ENCODE data around the gene CCDC112.

DNA sequence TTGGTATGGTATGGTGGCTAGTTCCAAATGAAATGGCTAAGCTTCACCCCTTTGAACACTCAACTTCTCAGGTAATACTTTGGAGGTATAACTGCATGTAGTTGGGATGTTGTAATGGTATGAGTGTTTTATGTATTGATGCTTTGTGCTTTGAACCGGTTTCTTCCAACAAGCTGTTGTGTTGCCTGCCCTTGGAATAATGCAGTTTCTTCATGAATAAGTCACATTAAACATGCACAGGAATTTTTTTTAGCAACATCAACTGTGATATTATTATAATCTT, 177.5 kb downstream of the YTHDC2 start:
- PRO-cap, 2 experiments, result peak in 2 of 2 experiments; most common plus-strand start position 108 of the sequence (in 2)

GRCh38 chr5:114135357-114135556, 226.6 kb upstream of the KCNN2 start:
- PRO-cap, 2 experiments, result no peak in any of the 2 experiments

GRCh38 chr5:114185257-114185680, 176.6 kb upstream of the KCNN2 start:
- PRO-cap, 2 experiments, result no peak in any of the 2 experiments

DNA sequence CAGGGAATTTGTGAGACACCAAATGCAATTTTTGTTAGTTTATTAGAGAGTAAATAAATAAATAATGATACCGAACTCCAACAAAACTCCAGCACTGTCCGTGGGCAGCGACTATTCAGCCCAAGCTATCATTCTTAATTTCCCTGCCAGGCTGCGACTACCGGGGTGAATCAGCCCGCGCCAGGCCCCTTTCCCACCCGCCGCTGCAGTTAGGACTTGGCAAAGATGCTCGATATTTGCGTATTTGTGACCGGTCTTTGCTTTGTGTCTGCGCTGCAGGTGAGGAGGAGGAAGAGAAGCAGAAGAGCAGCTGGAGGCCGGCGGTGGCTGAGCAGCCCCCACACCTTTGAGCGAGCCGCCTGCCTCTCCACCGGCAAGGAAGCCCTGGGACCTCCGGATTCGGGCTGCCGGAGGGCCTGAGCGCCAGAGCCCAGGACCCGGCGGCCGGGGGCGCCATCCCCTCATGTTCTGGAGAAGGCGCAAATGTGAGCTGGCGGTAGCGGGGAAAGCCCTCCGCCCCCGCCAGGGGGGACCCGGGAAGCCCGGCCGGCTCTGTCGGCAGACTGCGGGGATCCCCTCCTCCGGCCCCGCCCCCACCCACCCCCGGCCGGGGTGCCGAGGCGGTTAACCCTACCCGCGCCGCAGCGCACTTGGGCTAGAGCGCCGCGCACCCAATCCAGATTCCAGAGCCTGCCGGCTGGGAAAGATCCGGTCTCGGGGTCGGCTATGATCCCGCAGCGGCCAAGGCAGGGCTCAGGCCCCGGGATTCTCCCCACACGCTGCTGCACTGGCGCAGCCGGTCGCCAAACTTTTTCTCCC, 995 bp upstream of the KCNN2 start:
- PRO-cap, 2 experiments, result no peak in any of the 2 experiments

- PRO-cap, 2 experiments, result no peak in any of the 2 experiments
Observed at GRCh38 chr5:114411557-114412008, 49.7 kb downstream of the KCNN2 start.

DNA sequence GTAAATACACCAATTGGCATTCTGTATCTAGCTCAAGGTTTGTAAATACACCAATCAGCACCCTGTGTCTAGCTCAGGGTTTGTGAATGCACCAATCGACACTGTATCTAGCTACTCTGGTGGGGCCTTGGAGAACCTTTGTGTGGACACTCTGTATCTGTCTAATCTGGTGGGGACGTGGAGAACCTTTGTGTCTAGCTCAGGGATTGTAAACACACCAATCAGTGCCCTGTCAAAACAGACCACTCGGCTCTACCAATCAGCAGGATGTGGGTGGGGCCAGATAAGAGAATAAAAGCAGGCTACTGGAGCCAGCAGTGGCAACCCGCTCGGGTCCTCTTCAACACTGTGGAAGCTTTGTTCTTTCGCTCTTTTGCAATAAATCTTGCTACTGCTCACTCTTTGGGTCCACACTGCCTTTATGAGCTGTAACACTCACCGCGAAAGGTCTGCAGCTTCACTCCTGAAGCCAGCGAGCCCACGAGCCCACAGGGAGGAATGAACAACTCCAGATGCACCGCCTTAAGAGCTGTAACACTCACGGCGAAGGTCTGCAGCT, 71.4 kb downstream of the KCNN2 start:
- PRO-cap, 2 experiments, result no peak in any of the 2 experiments

DNA sequence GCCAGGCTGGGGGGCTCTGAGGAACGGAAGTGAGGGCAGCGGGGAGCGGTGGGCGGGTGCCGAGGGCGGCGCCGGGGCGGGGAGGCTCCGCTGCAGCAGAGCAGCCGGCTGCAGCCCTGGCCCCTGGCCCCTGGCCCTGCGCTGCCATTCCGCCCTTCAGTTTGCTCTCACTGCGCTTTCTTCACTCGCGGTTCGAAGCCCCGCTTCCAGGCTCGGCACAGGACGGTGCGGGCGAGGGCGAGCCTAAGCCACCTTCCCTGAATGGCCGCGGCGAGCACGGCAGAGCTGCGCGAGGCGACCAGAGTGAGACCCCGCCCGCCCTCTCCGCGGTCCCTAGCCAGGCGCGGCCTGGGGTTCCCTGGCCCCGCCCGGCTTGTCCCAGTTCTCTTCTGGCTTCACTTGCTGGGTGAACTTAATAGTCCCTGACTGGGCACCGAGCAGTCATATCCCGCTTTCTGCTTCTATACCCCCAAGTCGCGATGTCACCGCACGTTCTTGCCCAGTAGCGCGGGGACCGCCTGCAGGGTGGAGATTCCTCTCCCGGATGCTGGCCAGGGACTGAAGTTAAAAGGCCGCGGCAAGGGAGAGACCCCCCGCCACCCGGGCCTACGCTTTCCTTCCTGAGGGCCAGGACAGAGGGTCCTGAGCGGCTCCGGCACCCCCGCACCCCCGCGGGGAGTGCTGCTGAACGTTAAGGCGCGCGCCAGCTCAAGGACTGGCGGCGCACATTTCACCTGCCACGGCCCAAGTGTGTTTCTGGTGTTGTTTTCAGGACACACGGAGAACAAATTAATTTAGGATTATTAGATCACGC, 677 bp upstream of the TRIM36 start:
- PRO-cap, 2 experiments, result no peak in any of the 2 experiments

DNA sequence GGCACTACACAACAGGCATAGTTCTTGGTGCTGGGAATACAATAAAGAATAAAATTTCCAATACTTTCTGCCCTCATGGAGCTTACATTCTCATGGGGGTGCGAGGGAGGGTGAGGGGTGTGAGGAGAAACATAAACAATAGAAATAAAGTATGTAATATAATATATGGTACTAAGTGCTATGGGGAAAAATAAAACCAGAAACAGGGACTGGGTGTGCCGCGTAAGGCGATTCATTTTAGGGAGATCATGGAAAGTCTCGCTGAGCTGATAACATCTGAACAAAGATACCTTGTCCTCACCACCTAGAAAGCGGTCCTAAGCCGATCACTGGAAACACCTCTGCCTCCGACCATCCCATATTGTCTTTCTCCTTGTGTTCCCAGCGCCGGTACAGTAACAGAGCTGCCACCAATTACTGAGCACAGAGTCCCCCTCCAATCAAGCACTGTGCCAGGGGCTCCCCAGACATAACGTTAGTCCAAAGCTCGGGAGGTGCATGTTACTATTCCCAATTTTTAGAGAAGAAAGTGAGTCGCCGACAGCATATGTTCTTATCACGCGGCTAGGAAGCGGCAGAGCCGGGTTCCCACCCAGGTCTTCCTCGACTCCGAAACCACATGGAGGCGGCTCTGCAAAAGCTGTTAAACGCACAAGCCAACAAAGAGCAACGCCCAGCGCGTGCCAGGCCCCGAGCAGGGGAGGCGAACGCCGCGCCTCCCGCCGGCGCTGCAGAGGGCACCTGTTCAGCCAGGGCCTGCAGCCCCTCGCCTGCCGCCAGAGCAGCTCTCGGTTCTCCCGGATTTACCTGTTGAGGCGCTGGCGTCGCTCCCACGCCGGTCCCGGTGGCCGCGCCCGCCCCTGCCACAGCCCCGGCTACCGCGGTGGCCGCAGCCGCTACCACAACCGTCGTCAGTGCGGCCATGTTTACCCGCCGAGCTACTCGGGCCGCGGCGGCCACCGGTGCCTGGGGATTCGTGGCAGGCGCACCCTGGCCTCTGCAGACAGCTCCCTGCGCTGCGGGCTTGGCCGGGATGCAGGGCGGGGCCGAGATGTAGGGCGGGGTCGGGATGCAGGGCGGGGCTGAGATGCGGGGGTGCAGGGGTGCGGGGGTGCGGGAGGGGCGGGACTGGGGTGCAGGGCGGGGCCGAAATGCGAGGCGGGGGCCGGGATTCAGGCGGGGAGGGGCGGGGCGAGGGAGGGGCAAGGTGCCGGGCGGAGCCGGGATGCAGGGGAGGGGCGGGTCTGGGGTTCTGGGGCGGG, at the start of gene CCDC112:
CCDC112 (minus strand) TSS at position 1,035 of the 1,262 bp plus-strand sequence.
- PRO-cap, 2 experiments, result peak in 1 of 2 experiments; most common plus-strand start position 672 of the sequence (in 1); most common minus-strand start position 616 of the sequence (in 1)

DNA sequence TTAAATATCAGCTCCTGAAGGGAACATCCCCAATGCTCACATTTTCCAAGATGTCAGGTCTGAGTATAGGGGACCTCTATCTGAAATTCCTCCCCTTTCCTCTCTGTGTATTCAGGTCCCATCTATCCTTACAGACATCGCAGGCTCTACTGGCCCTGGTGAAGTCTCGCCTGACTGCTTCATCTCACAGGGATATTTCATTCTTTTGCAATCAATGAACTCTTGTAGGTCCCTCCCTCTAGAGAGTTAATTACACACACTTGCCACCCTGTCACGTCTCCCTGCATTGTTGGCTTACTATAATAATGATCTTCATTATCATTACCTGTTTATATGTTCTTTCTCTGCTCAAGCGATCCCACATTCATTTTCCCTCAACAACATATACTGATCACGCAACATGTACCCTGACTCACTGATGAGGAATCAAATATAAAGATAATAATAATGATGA, 88.6 kb downstream of the FEM1C start:
- PRO-cap, 2 experiments, result no peak in any of the 2 experiments

GRCh38 chr5:115460279-115461036, 84.1 kb downstream of the FEM1C start:
- PRO-cap, 2 experiments, result peak in 2 of 2 experiments; most common plus-strand start chr5:115460671 (in 1)

DNA sequence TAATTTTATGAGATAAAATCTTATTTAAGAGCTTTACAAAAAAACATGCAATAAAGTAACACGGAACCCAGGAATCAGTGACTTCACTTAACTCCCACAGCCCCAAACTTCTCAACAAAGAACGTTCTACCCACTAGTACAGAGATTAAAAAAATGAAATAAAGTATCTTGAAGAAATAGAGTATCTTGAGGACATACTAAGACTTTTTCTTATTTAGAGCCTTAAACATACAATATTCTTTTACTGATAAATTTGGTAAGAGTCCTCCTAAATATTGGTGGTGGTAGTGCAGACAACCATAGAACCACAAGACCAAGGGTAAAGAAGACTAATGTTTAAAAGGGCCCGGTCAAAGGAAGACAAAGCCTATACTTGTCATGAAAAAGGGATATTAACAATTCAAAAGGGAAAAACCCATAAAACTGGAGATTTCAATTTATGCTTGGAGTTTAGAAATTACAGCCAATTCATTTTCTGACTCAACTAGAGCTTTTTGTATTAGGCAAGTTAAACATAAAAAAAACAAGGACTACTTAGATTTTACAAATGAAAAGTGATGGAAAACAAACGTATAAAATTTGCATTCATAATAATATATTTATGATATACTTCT, 24.5 kb downstream of the FEM1C start:
- PRO-cap, 2 experiments, result peak in 2 of 2 experiments; most common minus-strand start position 318 of the sequence (in 2)

DNA sequence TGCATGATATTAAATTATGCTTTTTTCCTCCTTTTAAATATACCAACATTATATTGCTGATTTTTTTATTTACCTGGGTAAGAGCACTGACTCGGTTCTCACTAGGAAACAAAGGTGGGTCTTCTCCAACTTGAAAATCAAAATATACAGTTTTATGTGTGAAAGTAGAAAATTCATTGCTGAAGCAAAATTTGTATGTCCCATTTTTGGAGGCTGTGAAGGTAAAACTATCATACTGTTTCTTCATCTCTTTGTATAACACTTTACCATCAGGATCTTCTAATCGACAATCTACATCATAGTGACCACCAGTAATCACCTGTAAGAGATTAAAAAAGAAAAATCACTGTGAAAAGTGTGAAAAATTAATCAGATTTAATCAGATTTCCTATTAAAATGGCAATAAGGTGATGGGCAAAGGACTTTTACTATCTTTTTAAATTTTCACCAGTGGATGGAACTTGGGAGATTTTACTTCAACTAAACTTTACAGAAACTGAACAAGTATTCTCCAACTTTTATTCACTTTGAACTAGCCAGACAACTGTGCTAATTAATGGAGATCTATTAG, 5.4 kb downstream of the TMED7 start:
- PRO-cap, 2 experiments, result no peak in any of the 2 experiments

DNA sequence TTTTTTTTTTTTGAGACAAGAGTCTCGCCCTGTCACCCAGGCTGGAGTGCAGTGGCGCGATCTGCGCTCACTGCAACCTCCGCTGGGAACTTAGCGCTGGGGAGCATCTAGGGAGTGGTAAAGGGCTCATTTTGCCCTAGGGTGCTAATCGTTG, 346 bp upstream of the TMED7 start:
- PRO-cap, 2 experiments, result peak in 2 of 2 experiments; most common plus-strand start position 46 of the sequence (in 2)

GRCh38 chr5:115634239-115634991, 8.6 kb upstream of the TMED7 start:
- PRO-cap, 2 experiments, result no peak in any of the 2 experiments

DNA sequence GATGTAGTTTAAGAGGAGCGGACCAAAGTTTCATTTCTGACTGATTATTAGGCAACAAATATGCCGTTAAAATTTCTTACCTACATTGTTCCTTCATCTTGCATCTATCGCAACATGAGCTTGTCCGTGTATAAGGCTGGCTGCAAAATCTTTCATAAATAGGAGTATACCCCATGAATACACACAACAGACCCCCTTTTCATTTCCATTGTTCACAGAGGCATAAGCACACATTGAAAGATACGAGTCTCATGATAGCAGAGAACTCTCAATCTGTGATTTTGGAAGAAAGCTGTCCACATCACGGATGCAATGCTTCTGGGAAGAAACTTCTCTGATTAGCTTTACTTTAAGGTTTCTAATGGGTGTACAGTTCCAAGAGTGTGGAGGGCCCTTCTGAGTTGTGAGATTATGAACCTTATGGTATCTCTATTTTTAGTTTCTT, 76.8 kb downstream of the CDO1 start:
- PRO-cap, 2 experiments, result no peak in any of the 2 experiments

DNA sequence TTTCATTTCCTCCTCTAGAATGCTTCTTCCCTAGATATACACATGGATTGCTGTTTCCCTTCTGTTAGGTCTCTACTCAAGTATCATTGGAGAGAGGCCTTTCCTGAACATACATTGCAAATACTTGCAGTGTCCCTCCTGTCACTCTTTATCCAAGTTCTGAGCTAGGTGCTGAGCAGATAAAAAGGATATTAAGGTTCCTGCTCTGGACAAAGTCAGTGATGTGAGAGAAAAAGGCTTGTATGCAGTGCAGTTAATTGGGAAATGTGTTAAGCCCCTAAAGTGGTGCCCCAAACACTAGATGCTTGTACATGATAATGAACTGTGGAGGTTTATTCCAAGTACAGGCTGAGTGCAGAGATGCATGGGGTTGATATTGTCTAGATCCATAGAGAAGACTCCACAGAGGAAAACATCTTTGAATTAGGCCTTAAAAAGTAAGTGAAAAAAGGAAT, 74.5 kb downstream of the COMMD10 start:
- PRO-cap, 2 experiments, result no peak in any of the 2 experiments

DNA sequence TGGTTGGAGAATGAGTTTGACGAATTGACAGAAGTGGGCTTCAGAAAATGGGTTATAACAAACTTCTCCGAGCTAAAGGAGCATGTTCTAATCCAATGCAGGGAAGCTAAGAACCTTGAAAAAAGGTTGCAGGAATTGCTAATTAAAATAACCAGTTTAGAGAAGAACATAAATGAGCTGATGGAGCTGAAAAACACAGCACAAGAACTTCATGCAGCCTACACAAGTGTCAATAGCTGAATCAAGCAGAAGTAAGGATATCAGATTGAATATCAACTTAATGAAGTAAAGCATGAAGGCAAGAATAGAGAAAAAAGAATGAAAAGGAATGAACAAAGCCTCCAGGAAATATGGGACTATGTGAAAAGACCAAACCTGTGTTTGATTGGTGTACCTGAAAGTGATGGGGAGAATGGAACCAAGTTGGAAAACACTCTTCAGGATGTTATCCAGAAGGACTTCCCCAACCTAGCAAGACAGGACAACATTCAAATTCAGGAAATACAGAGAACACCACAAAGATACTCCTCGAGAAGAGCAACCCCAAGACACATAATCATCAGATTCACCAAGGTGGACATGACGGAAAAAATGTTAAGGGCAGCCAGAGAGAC, 82.3 kb downstream of the COMMD10 start:
- PRO-cap, 2 experiments, result no peak in any of the 2 experiments

GRCh38 chr5:116167622-116168335, 83.0 kb downstream of the COMMD10 start:
- PRO-cap, 2 experiments, result no peak in any of the 2 experiments

GRCh38 chr5:116361138-116361980, 213.3 kb downstream of the SEMA6A start:
- PRO-cap, 2 experiments, result no peak in any of the 2 experiments

DNA sequence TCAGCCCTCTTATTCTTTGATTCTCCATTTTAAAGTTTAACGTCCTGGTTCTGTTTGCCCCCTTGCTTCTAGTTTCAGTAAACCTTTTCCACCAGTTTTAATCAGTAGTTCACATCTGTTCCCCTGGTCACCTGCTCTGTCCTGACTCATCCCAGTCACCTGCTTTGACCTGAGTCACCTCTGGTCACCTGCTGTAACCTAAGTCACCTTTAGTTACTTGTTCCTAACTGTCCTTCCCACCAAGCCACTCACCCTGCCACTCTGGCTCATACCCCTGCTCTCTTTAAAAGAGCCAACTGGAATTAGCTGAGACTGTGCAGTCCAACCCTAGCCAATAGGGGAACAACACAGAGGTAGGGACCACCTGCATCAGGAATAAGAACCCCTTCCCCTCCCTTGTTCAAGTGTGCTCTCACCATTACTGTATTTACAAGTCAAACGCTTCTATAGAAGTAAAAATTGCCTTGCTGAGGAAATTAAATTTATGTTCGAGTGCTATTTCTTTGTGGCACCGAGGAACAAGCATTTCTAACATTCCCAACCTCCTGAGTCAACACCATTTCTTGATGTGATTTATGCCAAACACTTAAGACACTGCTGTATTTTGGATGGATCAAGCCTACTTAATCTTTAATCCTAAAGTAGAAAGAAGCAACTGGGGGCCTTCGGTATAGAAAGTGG, 42.8 kb downstream of the SEMA6A start:
- PRO-cap, 2 experiments, result no peak in any of the 2 experiments

Data from monocyte (primary cell).